LNCaP clone FGC (cell line): Measurements from ENCODE around the gene MYLK2.

DNA sequence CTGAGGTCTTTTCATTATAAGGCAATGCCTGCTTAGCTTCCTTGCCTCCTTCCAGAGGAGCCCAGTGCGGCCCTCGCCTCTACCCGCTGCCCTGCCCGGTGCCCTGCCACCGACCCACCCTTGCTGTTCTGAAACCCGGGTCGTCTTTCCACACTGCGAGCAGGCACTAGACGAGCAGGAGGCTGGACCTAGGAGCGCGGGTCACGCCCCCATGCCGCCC, 194 bp upstream of the ID1 start:
- RRBS, 2 experiments = 0 to 2% methylated on average over 3 of the region's 13 CpGs

DNA sequence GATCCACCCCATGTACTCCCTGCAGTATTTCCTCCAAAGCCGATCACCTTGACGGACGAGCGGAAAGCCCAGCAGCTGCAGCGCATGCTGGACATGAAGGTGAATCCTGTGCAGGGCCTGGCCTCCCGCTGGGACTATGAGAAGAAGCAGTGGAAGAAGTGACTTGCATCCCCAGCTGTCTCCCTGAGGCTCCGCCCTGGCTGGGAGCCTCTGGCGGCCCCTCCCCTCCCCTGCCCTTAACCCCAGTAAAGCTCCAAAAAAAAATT, 7.0 kb downstream of the COX4I2 start:
- RRBS, 2 experiments = no CpG with 5 or more reads among the region's 8 CpGs

GRCh38 chr20:31647142-31647560, 9.4 kb downstream of the COX4I2 start:
- RRBS, 2 experiments = no CpG with 5 or more reads among the region's 4 CpGs

DNA sequence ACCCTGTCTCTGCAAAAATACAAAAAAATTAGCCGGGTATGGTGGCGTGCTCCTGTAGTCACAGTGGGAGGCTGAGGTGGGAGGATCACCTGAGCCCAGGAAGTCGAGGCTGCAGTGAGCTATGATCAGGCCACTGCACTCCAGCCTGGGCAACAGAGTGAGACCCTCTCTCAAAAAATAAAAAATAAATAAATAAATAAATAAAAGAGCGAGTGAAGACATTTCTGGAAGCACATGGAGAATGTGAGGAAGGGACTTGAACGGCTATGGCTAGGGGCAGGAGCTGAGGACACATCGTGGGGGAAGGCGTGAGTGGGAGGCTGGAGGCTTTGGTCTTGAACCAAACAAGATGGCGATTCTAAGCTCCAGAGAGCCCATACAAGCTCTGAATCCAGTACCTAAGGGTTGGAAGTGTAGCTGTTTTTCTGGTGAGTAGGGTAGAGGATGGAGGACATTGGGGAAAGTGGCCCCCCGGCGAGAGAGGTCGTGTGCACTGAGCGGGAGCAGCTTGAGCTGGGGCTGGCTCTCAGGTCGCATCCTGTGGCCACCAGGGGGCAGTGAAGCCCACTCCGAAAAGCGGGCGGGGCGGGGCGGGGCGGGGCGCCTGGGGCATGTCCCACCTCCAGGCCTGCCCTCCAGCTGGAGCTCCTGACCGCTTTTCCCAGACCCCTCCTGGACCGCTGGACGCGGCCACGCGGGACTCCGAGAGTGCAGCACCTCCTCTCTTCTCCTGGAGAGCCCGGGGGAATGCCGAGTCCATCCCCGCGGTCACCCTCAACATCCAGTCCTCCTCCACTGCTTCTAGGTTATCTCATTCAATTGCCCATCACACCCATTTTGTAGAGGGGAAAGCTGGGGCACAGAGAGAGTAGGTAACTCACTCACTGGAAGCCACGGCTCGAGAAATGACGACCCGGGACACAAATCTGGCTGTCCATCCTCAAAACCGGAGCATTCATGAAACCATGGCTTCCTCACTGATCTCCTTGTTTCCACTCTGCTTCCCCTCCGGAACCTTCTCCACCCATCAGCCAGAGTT, 23.8 kb downstream of the COX4I2 start:
- RRBS, 2 experiments = no CpG with 5 or more reads among the region's 37 CpGs

GRCh38 chr20:31695489-31696755, 26.7 kb downstream of the BCL2L1 start:
- RRBS, 2 experiments = no CpG with 5 or more reads among the region's 15 CpGs

DNA sequence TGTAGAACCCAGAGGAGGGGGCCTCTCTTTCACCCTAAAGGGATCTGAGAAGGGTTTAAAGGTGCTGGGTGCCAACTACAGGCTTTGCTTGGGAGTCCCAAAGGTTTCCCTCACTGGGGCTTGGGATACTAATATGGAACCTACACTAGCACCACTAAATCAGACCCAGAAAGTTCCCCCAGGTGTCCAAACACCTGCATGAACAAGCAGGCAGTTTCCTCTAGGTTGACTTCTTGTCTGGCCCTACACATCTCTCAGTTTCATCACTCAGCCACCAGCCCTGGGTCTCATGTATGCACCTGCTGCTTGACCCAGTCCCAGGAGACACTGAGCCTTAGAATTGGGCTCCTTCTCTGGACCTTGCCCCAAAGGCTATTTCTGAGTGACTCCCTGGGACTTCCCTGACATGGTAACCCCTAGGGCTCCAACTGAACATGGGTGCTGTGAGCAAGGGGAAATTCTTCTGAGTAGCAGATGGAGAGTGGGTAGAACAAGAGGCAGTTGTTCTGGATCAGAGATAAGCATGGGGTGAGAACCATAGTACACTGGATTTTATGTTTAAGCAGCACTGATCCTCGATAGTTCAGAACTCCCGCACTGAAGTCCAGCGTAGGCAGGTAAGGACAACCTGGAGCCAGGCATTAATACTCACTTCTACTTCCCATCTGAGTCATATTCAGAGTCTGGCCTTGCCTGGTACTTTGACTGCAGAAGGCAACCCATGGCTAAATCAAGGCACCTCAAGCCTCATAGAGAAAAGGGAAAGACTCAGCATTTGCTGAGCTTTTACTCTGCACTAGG, 16.8 kb downstream of the BCL2L1 start:
- RRBS, 2 experiments = no CpG with 5 or more reads among the region's 3 CpGs

GRCh38 chr20:31713047-31713916, 9.4 kb downstream of the BCL2L1 start:
- RRBS, 2 experiments = no CpG with 5 or more reads among the region's 9 CpGs

DNA sequence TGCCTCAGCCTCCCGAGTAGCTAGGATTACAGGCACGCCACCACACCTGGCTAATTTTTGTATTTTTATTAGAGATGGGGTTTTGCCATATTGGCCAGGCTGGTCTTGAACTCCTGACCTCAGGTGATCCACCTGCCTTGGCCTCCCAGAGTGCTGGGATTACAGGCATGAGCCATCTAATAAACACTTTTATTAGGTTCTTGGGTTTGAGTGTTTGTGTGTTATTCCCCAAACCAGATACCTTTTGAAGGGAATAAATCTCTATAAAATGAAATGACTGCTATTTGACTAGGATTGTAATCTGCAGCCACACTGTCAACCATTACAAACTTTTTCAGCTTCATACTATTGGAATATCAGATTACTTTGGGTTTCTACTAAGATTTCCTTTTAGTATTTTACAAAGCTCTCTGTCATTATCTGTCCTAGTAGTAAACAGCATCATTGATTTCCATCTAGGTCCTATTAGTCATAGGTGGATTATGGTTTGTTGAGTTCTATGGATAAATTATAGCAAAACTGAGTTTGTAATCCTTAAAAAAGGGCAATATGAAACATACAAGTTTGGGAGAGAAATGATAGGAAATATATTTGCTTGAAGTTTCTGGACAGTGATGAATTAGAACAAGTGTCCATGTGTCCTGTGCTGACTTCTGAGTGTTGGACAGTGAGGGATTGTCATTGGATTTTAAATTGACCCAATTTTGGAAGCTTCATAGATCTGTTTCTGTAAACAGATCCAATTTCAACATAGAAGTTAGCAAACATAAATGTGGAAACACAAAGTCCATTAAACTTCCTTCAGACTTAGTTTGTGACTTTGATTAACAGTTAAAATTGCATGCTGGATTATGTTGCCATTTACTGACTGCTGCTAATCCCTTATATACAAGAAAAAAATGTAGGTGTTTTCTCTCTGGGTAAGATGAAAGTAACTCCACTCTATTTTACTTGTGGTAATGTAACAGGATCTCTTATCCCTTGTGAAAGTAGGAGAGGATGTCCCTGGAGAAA, 6.7 kb downstream of the TPX2 start:
- RRBS, 2 experiments = no CpG with 5 or more reads among the region's 2 CpGs

DNA sequence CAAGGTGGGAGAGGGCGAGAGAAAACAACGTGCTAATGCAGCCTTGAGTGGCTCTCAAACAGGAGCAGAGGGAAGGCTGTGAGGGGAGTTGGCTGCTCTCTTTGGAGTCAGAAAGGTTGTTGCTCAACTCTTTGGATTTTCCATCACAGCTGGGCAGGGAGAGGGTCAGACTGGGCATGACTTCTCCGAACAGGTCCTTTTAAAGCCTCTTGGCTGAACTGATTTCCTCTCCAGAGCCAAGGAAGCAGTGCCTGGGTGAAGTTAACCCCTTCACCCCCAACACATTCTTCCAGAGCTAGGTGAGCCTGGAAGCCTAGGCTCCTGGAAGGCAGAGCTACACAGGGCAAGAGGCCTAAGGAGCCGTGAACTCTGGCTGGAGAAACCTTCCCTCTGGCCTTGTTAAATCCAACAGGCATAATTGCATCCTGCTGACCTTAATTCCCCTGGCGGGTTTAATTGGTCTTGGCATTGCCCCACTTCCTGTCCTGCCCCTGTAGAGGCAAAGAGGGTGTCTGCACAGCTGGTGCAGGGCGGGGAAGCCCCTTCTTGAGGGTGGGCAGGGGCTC, 3.7 kb upstream of the MYLK2 start:
- RRBS, 2 experiments = no CpG with 5 or more reads among the region's 6 CpGs

DNA sequence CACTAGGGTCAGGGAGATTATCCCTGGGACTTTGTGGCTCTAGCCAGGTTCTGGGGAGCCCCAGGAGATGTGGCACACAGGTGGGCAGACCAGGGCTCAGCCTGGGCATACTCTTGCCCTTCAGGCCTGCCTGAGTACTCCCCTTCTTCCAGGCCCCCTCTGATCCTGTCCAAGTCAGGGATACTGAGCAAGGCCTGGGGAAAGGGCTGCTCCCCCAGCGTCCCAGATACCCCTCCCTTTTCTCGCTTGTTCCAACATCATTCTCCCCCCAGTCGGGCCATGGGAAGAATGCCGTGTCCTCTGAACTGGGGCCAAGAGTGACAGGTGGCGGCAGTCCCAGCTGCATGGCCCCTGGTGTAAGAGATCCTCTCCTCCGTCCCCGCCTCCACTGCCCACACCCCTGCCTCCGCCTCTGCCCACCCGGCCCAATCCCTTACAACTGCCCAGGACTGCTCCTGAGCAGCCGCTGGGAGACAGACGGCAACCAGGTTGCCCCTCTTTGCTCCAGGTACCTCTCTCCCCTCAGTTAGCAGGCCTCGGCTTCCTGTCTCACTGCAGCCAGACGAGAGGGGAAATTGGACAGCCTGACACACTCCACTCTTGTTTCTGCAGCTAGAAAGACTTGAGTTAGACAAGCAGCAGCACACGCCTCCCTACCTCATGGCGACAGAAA, at the start of gene MYLK2:
MYLK2 (plus strand) TSS at position 436 of the 673 bp plus-strand sequence.
- RRBS, 2 experiments = no CpG with 5 or more reads among the region's 15 CpGs

DNA sequence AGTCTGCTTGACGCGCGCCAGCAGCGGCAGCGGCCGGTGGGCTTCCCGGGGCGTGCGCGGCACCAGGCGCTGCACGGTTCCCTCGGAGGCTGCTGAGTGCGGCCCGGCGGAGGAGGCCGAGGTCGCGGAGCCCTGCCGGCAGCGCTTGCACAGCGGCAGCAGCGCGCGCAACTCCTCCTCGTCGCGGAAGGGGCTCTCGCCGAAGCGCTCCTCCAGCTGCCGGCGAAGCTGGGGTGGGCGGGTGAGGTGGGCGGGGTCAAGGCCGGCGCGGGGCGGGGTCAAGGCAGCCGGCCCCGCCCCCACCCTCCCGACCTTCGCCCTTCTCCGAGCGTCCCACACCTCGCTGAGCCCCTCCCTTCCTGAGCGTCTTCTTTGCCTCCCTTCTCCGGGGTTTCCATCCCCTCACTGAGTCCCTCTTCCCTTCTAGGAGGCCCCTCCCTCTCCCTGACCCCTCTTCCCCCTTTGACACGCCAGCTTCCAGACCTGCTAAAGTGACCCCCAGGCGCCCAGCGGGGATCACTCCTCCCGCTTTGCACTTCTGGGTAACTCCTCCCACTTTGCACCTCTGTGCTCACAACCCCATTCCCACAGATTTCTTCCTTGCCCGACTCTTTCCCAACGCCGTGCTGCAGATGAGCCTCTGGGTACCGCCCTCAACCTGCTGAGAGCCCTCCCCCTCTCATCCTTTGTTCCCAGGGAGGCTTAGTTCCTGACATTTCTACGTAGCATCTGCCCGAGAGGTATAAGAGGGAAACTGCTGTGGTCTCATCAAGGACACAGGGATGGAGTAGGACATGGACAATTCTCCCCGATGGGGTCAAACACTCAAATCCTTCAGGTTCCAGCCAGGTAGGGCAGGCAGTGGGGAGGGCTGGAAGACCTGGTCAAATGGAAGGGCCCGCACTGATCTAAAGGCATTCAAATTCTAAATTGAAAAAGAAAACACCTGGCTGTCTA, 8.6 kb downstream of the DUSP15 start:
- RRBS, 2 experiments = 5 to 8% methylated on average over 31 to 35 of the region's 60 CpGs

DNA sequence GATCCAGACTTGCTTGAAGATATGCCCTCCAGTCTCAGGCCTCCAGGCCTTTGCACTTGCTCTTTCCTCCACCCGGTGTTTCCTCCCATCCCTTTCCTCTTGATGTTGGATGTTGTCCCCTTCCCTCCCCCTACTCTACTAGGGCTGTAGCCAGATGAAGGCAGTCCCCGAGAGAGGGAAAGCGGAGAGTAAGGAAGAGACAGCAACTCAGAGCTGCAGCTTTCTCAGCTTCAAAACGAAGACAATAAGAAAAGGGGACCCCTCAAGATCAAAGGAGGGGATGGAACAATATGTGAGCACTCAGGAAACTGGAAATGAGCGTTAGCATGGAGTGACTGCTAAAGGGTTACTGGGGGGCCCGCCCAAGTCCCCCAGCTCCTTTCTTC, 592 bp upstream of the XKR7 start:
- RRBS, 2 experiments = no CpG with 5 or more reads among the region's 6 CpGs

- RRBS, 2 experiments = no CpG with 5 or more reads among the region's 11 CpGs
Measured at GRCh38 chr20:32181931-32182614, 25.5 kb downstream of the PLAGL2 start.

DNA sequence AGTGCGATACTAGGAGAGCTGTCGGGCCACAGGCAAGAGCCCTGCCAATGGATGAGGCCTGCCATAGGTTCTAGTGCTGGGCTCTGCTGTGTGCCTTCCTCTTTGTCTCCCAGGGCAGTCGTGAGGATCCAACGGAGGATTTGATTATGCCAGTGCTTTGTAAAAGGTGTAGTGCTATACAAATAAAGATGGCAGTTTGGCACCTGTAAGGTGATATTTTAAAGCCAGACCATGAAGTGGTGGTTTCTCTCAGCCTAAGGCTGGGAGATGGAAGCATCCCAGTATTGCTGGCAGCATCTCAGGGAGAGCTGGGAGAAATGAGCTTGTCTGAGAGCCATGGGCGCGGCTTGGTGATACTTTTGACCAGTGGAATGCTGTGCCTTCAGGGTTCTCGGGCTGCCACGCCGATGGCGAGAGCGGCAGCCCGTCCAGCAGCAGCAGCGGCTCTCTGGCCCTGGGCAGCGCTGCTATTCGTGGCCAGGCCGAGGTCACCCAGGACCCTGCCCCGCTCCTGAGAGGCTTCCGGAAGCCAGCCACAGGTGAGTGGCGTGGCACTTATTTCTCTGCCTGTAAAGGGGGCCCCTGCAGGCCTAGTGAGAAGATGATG, 71.5 kb downstream of the ASXL1 start:
- RRBS, 2 experiments = no CpG with 5 or more reads among the region's 19 CpGs

GRCh38 chr20:32463497-32464702, 105.8 kb downstream of the ASXL1 start:
- RRBS, 2 experiments = 86 to 87% methylated on average over 9 of the region's 44 CpGs

GRCh38 chr20:32518527-32518885, 66.6 kb downstream of the NOL4L start:
- RRBS, 2 experiments = no CpG with 5 or more reads among the region's 9 CpGs

DNA sequence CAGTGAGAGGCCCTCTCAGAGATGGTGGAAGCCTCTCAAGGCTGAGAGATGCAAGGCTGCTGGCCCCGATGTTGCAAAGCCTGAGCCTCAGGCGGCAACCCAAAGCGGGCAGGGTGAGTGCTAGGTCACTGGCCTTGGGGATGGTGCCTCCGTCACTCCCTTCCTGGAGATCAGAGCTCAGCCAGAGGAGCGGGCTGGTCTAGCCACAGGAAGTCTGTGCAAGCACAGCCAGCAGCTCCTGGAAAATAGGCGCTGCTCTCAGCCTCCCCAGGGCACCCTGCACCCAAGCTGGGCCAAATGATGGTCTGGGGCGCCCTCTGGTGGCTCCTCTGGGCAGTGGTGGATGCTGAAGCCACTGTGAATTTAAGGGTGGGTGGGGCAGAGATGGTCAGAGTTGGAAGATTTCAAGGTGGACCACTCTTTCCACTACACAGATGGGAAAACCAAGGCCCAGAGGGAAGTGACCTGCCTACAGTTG, 20.9 kb downstream of the C20orf203 start:
- RRBS, 2 experiments = no CpG with 5 or more reads among the region's 7 CpGs

DNA sequence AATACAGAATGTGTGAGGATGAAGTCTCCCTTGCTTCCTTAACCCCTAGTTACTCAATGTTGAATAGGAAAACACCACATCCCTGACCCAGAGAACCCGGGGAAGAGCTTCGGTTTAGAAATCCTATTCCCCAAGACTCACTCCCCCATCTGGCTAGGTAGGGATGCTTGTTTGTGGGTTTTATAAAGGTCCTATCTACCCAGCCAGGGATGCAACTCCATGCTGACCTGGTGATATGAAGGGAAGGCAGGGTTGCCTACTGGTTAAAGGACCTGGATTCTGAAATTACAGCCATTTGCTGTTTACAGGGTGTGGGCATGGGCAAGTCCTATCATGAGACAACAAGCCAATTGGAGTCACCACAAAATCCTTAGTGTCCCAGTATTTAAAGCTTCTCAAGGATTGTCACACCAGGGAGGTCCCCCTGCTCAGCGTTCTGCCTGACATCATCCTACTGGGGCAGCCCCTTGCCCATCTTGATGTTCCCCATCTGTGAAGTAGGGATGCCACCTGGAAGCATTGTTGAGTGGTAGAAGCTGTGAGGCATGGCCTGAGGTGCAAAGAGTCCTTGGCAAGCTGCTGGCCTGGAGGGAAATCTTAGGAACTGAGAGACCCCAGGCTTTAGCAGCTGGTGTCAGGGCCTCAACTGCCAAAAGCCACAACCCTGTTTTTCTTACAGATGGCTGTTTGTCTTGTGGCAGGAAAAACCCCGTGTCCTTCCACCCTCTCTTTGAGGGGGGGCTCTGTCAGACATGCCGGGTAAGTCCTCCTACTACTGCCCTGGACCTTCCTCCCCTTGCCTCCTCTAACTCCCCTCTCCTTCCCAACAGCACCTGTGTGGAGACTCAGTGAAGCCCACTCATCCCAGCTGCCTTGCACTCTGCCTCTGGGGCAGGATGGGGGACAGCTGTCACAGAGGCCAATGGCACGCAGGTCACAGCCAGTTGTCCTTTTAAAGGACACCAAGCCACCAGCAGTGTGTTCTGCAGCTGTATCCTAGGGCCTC, 23.3 kb upstream of the MAPRE1 start:
- RRBS, 2 experiments = no CpG with 5 or more reads among the region's 6 CpGs

GRCh38 chr20:32851852-32852280, 6.9 kb upstream of the EFCAB8 start:
- RRBS, 2 experiments = no CpG with 5 or more reads among the region's 1 CpG

DNA sequence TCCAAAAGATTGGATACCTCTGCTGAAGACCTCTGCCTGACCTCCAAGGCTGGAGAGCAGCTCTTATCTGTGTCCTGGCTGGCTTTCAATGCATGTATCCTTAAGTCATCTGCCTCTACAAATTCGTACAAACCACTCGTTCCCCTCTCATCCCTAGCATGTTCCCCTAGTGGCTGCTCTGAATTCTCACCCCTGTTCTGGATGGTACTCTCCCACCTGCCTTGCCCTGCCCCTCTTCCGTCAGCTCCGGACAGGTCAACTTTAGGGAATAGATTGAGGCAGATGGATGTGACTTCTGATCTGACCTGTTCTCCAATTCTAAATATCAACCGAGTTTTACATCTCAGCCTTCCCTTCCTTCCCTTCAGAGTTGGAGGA, 303 bp downstream of the EFCAB8 start:
- RRBS, 2 experiments = no CpG with 5 or more reads among the region's 5 CpGs